Measurements from ENCODE around the genes TBC1D7 and CD83.

DNA sequence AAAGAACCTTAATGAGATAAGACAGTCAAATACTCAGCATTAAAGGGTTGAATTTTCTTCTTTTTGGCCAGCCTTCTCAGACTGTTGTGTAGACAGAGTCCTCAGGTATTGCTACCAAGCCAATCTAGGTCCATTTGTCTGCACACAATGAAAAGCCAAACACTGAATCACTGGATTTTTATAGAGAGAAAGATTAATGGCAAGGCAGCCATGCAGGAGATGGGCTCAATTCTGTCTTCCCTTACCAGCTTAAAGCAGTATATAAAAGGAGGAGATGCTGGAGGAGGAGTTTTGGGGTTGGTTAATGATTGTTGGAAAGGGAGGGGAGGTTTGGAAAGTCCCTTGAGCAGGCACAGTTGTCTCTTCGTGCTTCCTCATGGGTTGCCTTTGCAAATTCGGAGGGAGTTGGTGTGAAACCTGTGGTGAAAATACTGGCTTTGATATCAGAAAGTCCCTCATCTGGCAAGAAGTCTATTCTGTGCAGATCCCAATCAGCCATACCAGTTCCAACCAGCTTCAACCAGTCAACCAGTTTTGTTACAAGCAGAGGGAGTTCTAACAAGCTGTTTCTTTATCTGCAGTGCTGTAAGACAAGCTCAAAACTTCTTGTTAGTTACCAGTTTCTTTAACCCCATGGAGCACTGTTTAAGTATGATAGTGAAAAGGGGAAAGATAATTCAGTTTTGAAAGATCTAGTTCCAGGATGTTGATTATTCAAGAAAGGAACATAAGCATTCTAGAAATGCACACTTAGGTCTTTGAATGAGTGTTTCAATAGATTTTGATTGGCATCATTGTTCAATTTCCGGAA, 107.0 kb downstream of the HIVEP1 start:
- RRBS: no CpG with 5 or more reads among the region's 3 CpGs
CAGE:
- cytosol, long polyA plus RNA: no peak
- long polyA plus RNA: no peak
- nucleus, long polyA plus RNA: no peak

- RRBS: 89% methylated on average over 4 of the region's 13 CpGs
CAGE:
- cytosol, long polyA plus RNA: no peak
- long polyA plus RNA: no peak
- nucleus, long polyA plus RNA: no peak
These were observed 1.9 kb upstream of the EDN1 start for GRCh38 chr6:12288249-12288624.

- RRBS: no CpG with 5 or more reads among the region's 3 CpGs
CAGE:
- cytosol, long polyA plus RNA: no peak
- long polyA plus RNA: no peak
- nucleus, long polyA plus RNA: no peak
These were observed 38.5 kb downstream of the EDN1 start for GRCh38 chr6:12328618-12329092.

DNA sequence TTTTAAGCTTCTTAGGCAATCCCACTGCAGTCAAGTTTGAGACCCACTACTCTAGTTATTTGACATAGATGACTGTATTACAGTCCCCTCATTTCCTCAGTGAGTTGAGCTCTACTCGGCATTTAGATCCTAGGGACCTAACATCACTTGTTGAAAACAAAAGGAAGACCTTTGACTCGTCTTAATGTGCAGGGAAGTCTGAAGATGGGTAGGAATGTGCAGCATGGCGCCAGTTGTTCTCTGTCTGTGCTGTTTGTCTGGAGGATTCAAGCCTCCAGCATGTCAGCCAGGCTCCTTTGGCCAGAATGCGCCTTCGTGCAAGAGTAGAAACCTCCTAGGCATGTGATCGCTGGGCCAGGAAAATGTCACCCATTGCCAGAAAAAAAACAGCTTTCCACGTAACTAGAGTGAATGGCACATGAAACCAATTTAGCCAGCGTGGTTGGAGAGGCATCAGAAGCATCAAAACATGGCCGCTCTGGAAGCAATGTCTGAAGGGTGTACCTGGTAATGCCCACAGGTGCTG, 132.6 kb downstream of the EDN1 start:
- RRBS: no CpG with 5 or more reads among the region's 9 CpGs
CAGE:
- cytosol, long polyA plus RNA: no peak
- long polyA plus RNA: no peak
- nucleus, long polyA plus RNA: no peak

GRCh38 chr6:12483524-12484361, 193.6 kb downstream of the EDN1 start:
- RRBS: no CpG with 5 or more reads among the region's 9 CpGs
CAGE:
- cytosol, long polyA plus RNA: no peak
- long polyA plus RNA: no peak
- nucleus, long polyA plus RNA: no peak

- RRBS: no CpG with 5 or more reads among the region's 11 CpGs
CAGE:
- cytosol, long polyA plus RNA: no peak
- long polyA plus RNA: no peak
- nucleus, long polyA plus RNA: no peak
These were observed 131.5 kb upstream of the PHACTR1 start for GRCh38 chr6:12584977-12585471.

DNA sequence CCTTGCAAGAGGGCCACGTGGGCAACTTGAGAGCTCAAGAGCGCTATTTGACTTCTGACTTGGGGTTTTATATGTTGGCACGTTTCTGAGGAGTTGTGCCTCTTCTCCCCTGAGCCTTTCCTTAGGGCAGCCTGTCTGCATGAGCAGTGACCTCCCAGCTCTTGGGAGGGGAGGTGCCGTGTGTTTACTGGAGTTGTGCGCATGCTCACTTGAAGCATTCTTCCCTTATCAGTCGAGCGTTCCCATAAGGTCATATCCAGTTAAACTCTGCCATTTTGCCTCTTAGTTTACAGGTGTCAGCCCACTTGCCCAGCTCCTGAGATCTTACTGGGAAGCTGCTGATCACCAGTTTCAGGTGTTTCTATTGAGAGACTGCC, 122.4 kb upstream of the PHACTR1 start:
- RRBS: no CpG with 5 or more reads among the region's 7 CpGs
CAGE:
- cytosol, long polyA plus RNA: no peak
- long polyA plus RNA: no peak
- nucleus, long polyA plus RNA: no peak

GRCh38 chr6:13009095-13009410, 292.5 kb downstream of the PHACTR1 start:
- RRBS: no CpG with 5 or more reads among the region's 2 CpGs
CAGE:
- cytosol, long polyA plus RNA: no peak
- long polyA plus RNA: no peak
- nucleus, long polyA plus RNA: no peak

CAGE:
- cytosol, long polyA plus RNA: no peak
- long polyA plus RNA: no peak
- nucleus, long polyA plus RNA: no peak
These were observed 290.1 kb downstream of the TBC1D7 start for GRCh38 chr6:13038312-13038640.

GRCh38 chr6:13302175-13303152, 25.9 kb downstream of the TBC1D7 start:
- RRBS: no CpG with 5 or more reads among the region's 15 CpGs
CAGE:
- cytosol, long polyA plus RNA: no peak
- long polyA plus RNA: no peak
- nucleus, long polyA plus RNA: no peak

- RRBS: 2% methylated on average over 32 of the region's 66 CpGs
CAGE:
- cytosol, long polyA plus RNA: start-site peak on the minus strand at chr6:13328502-13328517, 169 reads
- long polyA plus RNA: start-site peak on the minus strand at chr6:13328499-13328523, 41 and 60 reads in 2 replicates
- nucleus, long polyA plus RNA: start-site peak on the minus strand at chr6:13328508-13328521, 67 reads
These were observed at the start of gene TBC1D7 for GRCh38 chr6:13328023-13329082. TBC1D7 (minus strand) TSS chr6:13328537.

DNA sequence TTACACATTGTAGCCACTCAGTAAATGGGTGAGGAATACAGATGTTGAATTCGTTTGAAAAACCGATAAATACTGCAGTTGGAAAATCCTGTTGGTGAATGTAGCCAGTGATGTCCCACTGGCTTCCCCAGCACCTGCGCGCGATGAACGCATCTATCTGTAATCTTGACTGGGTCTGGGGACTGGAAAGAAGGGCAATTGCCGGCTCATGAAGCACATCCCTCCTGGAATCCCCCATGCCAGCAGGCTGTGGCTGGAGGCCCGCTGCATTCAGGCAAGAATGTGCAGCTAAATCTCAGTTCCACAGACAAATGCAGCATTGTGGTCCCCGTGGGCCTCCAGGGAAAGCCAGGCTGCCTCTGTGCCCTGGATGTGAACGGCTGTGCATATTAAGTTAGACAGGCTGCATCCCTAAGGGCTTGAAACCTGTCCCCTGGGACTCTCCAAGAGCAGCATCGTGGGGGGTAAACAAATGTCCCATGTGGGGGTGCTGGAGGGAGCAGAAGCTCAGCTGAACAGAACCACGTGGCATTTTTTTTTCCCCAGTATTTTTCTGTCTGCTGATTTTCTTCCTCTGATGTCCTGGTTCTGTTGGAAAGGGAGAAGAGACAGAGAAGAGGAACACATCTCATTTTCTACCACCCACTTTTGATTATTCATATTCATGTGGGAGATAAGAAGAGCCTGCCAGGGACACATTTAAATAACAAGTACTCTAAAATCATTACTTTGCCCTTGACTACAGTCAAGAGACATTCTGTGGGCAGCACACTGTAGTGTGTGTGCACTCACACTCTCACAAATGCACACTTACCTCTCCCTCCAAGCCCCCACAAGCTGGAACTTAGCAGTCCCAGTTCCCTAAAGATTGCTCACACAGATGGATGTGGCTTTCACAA, 17.1 kb downstream of the GFOD1 start:
- RRBS: no CpG with 5 or more reads among the region's 12 CpGs
CAGE:
- cytosol, long polyA plus RNA: no peak
- long polyA plus RNA: no peak
- nucleus, long polyA plus RNA: no peak

DNA sequence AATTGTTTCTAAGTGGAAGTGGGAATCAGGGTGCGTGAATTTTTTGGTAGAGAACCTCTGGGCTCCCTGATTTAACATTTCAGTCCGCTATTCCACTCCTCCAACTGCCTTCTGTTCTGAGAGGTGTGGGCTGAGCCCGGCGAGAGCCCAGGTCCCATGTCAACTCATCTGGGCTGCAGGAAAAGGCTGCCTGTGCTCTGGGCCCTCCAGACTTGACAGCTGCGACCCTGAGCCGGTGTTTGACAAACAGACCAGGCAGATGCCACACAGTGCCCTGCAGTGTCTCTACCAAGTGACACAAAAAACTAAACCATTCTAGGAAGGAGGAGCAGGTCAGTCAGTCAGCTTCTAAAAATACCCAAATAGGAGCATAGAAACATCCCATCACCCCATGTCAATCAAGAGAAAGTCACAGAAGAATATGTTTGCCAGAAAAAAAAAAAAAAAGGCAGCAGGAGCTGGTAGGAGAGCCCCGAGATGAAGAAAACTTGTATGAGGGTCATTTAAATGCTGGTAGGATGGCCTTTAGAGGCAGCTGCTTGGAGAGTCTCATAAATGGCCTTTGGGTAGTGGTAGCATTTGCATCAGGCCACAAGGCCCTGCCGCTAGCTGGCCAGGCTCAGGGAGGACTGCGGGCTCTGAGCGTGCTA, 36.5 kb upstream of the GFOD1 start:
- RRBS: 90% methylated on average over 4 of the region's 10 CpGs
CAGE:
- cytosol, long polyA plus RNA: no peak
- long polyA plus RNA: no peak
- nucleus, long polyA plus RNA: no peak

DNA sequence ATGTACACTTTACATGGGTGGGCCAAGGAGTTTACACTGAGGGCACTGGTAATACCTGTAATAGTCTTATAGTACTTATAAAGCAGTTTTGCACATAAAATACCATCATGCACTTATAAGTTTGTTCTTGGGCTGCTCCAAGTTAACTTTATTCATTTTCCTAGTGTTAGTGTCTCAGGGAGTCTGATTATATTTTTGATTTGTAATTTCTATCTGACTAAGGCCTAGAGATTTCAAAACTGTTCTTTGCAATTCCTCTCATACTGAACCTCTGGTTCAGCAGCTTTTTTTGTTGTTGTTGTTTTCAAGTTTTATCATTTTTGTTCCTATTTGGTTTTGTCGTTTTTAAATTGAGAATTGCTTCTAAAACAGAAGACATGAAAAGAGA, 1.4 kb upstream of the NOL7 start:
- RRBS: no CpG with 5 or more reads among the region's 1 CpG
CAGE:
- cytosol, long polyA plus RNA: no peak
- long polyA plus RNA: no peak
- nucleus, long polyA plus RNA: no peak

DNA sequence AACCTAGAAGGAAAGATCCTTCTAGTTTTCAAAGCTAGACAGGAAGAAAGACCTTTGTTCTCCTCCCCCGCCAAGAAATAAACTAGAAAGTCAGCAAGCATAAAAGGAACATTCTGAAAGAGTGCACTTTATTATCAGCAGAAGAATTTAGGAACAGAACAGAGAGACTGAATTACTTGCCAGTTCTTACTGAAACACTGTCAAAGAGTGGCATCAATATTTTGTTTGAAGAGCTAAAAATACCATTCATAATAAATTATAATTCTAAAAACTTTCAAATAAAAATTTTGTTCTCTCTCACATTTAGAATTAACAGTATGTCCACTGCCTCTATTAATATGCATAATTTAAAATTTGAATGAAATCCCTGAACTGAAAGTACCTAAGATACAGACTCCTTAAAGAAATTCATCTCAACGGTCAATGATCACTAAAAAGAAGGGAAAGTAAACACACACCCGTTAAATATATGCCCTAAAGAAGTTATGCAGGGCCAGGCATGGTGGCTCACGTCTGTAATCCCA, 21.2 kb downstream of the RANBP9 start:
- RRBS: no CpG with 5 or more reads among the region's 4 CpGs
CAGE:
- cytosol, long polyA plus RNA: no peak
- long polyA plus RNA: no peak
- nucleus, long polyA plus RNA: no peak

- RRBS: no CpG with 5 or more reads among the region's 3 CpGs
CAGE:
- cytosol, long polyA plus RNA: no peak
- long polyA plus RNA: no peak
- nucleus, long polyA plus RNA: no peak
These were observed 1.6 kb downstream of the RANBP9 start for GRCh38 chr6:13710087-13710370.

DNA sequence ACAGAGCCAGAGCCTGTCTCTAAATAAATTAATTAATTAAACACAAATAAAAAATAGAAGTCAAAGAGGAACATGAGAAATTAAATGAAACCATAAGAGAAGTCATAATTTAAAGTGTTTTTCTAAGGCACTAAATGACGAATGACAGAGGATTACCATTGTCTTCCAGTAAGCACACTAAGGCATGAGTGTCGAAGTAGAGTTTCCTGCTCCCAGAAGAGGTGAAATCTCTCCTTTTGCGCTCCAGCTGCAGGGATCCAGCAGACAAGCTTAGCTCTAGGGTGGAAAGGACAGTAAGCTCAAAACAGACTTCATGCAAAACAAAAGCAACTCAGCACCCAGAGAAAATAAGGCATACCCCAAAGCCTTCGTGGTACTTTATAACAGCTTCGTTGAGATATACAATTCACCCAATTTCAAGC, 7.6 kb downstream of the MCUR1 start:
- RRBS: no CpG with 5 or more reads among the region's 5 CpGs
CAGE:
- cytosol, long polyA plus RNA: start-site peak on the minus strand centred at position 229 of the sequence, 45 bp wide, 119 reads
- long polyA plus RNA: start-site peak on the minus strand centred at position 224 of the sequence, 34 bp wide, 128 and 103 reads in 2 replicates
- nucleus, long polyA plus RNA: start-site peak on the minus strand centred at position 213 of the sequence, 5 bp wide, 38 reads

- RRBS: 53% methylated on average over 16 of the region's 45 CpGs
CAGE:
- cytosol, long polyA plus RNA: no peak
- long polyA plus RNA: no peak
- nucleus, long polyA plus RNA: no peak
These were observed 45.5 kb upstream of the MCUR1 start for GRCh38 chr6:13859747-13860331.

DNA sequence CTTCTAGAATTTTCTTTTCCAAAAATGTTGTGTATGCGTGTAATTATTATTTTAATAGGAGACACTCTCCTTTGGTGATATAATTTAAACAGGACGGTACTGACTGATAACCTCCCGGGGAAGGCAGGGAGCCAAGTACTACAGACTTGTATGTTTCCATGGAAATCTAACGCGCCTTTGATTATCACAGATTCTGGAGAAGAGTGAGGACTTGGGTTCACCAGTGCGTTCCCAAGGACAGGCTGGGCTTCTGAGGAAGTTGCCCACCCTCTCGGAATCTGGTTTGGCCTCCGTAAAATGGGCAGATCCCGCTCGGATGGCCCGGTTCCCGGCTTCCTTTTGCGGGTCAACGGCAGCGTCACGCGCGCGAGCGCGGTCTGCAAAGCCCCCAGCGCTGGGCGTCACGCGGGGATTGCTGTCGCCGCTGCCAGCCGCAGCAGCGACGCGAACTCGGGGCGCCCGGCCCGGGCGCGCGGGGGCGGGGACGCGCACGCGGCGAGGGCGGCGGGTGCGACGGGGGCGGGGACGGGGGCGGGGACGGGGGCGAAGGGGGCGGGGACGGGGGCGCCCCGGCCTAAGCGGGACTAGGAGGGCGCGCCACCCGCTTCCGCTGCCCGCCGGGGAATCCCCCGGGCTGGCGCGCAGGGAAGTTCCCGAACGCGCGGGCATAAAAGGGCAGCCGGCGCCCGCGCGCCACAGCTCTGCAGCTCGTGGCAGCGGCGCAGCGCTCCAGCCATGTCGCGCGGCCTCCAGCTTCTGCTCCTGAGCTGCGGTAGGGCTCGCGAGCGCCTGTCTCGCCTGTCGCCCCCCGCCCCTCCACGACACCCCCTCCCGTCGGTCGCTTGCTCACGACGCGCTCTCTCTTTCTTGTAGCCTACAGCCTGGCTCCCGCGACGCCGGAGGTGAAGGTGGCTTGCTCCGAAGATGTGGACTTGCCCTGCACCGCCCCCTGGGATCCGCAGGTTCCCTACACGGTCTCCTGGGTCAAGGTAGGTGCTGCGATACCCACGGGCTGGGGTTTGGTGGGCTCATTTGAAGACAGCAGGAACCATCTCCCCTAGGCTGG, at the start of gene CD83:
Gene CD83 (plus strand): TSS at position 696 of the 1,066 bp plus-strand sequence.
- RRBS: 1% methylated on average over 21 of the region's 107 CpGs
CAGE:
- cytosol, long polyA plus RNA: no peak
- long polyA plus RNA: no peak
- nucleus, long polyA plus RNA: no peak

DNA sequence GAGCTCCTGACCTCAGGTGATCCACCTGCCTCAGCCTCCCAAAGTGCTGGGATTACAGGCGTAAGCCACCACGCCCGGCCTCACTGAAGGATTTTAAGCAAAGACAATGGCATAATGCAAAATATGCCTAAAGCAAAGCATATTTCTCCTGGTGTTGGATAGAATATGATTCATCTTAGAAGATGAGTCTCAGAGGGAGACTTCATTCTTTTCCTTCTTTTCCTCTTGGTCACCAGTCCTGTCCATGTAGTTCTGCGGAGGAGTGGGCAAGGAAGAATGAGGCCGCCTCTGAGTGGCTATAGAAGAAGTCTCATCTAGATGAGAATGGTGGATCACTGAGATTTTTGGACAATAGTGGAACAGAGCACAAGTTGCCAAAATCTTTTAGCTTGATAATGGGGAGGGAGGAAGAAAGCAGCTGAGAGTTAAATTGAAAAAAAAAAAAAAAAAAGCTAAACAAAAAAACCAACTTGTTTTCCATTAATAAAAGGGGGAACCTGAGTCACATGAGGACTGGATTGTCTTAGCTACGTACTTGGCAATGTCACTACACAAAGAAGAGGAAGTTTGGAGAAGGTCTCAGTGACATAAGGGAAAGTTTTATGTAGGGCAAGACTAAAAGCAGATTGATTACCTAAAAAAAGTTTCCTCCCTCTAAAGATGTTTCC, 5.9 kb downstream of the CD83 start:
- RRBS: no CpG with 5 or more reads among the region's 6 CpGs
CAGE:
- cytosol, long polyA plus RNA: no peak
- long polyA plus RNA: no peak
- nucleus, long polyA plus RNA: no peak

Data from H1 (cell line).